Skeletal muscle tissue (tissue), 7 donors: ENCODE data around the gene NFE2L2.

DNA sequence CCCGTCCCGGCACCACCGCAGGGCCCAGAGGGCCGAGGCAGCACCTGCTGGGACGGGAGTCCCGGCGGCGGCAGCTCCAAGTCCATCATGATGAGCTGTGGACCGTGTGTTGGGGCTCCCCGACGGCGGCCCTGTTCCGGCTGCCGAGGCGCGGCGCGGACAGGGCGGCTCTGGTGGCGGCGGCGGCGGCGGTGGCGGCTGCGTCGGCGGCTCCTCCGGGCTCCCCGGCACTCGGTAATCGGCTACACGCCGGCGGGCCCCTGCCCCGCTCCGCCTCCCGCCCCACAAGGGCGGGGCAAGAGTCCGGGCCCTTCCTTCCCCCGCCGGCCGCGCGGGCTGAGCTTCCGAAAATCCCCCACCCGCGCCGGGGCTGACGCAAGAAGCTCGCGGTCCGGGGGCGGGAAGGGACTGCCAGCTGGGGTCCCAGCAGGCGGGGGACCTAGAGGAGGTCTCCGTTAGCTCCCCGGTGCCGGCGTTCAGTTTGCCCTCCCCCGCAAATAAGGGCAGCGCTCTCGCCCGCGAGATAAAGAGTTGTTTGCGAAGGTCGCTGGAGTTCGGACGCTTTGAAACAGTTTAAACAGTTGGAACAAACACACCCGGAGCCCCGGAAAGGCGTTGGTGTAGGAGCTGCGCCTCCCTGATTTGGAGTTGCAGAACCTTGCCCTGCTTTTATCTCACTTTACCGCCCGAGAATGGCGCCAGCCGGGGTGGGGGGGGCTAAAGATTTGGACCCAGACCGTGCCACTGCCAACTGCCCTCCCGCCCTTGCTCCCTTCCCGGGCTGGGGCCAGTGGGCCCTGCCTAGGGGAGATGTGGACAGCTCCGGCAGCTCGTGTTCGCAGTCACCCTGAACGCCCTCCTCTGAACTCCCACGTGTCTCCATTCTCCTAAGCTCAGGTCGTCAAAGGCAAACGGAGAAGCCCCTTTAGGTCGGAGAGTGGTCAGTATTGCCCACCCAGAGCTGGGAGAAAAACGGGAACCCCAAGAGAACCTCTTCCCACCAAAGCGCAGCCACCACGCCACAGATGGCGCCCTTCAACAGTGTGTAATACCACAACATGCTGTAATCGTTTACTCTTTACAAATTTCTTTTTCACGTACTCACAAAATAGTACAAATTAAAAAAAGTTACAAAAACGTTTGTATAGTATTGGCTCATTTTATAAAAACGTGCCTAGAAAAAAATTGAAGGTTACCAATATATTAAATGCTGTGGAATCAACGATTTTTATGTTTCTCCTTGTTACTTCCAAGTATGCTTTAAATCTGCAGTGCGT is at the start of gene NFE2L2:
NFE2L2 (minus strand) TSS at position 240 of the 1,277 bp plus-strand sequence.
- PRO-cap, 3 experiments = peak in 3 of 3 experiments; most common plus-strand start position 378 of the sequence (in 3); most common minus-strand start position 236 of the sequence (in 3)
- RAMPAGE, long total RNA = no peak
- RRBS, 2 experiments = 1 to 2% methylated on average over 61 to 62 of the region's 97 CpGs

DNA sequence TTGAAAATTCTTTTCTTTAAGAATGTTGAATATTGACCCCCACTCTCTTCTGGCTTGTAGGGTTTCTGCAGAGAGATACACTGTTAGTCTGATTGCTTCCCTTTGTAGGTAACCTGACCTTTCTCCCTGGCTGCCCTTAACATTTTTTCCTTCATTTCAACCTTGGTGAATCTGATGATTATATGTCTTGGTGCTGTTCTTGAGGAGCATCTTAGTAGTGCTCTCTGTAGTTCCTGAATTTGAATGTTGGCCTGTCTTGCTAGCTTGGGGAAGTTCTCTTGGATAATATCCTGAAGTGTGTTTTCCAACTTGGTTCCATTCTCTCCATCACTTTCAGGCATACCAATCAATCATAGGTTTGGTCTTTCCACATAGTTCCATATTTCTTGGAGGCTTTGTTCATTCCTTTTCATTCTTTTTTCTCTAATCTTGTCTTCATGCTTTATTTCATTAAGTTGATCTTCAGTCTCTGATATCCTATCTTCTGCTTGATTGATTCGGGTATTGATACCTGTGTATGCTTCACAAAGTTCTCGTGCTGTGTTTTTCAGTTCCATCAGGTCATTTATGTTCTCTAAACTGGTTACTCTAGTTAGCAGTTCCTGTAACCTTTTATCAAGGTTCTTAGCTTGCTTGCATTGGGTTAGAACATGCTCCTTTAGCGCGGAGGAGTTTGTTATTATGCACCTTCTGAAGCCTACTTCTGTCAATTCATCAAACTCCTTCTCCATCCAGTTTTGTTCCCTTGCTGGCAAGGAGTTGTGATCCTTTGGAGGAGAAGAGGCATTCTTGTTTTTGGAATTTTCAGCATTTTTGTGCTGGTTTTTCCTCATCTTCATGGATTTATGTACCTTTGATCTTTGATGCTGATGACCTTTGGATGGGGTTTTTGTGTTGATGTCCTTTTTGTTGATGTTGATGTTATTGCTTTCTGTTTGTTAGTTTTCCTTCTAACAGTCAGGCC is 19.8 kb upstream of the AGPS start:
- PRO-cap, 3 experiments = no peak in any of the 3 experiments
- RAMPAGE, long total RNA = no peak
- RRBS, 2 experiments = no CpG with 5 or more reads among the region's 4 CpGs

DNA sequence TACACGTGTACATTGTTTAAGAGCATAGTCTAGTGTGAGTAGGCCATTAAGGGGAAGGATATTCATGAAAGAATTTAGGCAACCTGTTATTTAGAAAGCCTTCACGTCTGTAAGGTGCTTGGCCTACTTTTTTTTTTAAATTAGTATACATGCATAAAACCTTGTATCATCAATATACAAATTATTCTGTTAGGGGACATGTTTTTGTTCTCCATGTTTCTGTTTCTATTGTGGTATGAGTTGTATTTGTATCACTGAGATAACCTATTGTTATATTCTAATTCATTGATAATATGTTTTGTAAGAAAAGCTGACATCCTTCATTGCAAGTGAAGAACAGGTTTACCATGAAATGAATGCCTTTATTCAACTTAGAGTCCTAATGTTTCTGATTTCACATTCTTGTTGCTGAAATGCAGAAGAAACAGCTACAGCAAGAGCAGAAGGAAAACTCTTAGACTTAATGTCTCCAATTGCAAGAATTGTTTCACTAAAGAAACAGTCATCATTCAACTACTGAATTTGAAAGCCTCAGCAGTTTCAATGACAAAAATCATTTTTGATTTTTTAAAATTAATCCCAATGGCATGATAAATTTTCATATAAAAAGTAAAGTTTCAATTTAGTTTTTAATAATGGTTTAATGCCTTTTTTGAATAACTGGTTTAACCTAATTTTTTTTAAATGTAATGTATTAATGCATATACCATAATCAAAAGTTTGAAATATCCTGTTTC is 13.8 kb downstream of the TTC30B start:
- PRO-cap, 3 experiments = no peak in any of the 3 experiments
- RAMPAGE, long total RNA = no peak
- RRBS, 2 experiments = no CpG with 5 or more reads among the region's 2 CpGs

DNA sequence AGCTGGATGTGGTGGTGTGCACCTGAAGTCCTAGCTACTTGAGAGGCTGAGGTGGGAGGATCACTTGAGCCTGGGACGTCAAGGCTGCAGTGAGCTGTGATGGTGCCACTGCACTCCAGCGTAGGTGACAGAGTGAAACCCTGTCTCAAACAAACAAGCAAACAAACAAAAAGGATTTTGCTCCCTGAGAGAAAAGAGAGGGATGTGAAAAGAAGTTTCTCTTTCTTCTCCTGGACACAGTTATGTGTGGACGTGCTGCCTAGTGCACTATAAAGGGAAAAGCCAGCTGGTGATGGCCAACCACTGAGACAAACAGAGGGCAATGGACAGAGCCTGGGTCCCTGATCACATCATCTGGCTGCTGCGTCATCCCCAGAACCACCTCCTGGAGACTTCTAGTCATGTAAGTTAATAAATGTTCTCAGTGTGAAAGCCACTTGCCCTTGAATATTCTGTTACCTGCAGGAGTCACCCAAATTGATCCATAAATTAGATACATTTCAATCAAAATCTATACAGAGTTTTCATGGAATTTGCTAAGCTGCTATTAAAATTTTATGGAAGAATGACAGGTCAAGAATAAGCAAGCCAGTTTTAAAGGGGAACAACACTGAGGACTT is 184.9 kb downstream of the PDE11A start:
- PRO-cap, 3 experiments = peak in 1 of 3 experiments; most common plus-strand start position 411 of the sequence (in 1); most common minus-strand start position 244 of the sequence (in 1)
- RAMPAGE, long total RNA = no peak
- RRBS, 2 experiments = no CpG with 5 or more reads among the region's 4 CpGs

DNA sequence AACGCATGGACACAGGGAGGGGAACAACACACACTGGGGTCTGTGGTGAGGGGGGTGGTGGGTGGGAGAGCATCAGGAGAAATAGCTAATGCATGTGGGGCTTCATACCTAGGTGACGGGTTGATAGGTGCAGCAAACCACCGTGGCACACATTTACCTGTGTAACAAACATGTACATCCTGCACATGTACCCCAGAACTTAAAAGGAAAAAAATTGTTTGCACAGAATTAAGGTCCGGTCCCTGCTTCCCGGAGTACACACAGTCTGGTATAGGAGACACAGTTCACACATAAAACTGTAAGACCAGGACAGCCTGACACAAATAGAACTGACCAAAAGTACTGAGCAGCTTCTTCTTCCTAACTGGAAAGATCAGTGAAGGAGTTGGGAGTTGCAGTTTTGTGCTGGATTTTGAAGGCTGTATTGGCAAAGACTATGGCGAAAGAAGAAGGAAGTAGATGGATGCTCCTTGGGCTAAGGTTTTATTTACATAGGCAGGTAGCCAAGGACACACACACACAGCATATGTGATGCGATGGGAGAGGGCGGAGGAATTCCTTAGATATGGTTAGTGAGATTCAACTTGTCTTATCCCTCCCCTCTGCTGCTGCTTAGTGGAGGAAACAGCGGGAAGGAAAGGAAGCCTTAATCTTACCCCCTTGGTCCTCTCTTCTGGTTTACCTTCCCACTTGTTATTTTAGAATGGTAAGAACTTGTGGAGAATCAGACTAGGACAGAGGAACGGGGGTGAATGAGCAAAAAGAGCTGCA is 87.6 kb downstream of the OSBPL6 start:
- PRO-cap, 3 experiments = no peak in any of the 3 experiments
- RAMPAGE, long total RNA = no peak
- RRBS, 2 experiments = no CpG with 5 or more reads among the region's 10 CpGs

DNA sequence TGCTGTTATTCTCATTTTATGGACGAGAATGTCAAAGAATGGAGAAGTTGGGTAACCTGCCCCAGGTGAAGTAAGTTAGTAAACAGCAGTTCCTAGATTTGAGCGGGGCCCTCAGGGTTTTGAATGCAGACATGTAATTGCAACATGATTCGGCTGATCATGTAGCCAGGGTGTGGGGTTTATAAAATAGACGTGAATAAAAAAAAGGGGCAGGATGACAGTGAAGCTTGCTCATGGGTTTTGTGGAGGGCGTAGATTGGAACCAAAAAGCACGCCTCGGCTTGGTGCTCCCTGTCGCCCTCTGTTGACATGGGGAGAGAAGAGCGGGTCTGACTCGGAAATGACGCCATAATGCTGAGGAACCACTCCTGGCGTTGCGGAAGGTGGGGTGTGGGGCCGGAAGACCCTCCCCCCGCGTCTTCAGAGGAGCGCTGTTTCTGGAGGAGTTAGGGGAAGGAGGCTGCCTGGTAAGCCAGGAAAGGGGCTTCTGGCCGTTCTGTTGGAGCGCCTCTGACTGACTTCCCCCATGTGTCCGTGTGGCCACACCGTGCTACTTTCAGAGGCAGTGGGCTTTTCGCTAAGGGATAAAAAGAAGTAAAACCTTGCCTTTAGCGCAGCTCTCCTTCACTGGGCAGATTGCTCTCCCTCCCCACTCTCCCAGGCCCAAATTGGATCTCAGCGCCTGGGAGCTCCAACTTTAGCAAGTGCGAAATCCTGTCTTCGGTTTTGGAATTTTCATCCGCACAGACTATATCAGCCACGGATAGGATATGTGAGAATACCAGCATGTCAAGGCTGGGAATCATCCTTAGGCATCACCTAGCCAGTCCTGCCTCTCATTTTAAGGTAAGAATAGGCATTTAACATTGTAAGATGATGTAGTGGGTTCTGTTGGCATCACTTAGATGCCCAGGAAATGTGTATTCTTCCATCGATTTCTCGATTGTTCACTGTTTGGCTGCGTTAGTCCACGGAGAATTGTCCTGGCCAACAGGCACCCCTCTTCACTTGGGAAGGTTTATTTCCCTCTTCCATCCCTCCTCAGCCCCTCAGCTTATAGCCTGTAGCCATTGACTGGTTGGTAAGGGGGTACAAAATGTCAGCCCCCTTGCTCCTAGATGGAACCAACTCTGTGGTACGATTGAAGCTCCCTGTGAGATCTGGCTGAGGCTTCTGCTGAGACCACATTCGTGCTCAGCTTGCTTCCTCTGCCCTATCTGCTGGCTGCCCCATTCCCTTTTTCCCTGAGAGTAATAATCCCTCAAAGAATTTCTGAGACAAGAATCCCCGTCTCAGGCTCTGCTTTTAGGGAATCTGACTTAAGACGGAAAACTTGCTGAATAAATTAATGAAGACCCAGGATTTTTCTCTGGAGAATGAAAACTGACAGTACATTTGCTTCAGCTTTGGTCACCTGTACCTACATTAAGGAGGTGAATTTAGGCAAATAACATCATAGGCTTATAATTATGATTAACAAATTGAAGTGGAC is 43.1 kb downstream of the PLEKHA3 start:
- PRO-cap, 3 experiments = peak in 1 of 3 experiments; most common plus-strand start position 444 of the sequence (in 1); most common minus-strand start position 304 of the sequence (in 1)
- RAMPAGE, long total RNA = no peak
- RRBS, 2 experiments = no CpG with 5 or more reads among the region's 36 CpGs

DNA sequence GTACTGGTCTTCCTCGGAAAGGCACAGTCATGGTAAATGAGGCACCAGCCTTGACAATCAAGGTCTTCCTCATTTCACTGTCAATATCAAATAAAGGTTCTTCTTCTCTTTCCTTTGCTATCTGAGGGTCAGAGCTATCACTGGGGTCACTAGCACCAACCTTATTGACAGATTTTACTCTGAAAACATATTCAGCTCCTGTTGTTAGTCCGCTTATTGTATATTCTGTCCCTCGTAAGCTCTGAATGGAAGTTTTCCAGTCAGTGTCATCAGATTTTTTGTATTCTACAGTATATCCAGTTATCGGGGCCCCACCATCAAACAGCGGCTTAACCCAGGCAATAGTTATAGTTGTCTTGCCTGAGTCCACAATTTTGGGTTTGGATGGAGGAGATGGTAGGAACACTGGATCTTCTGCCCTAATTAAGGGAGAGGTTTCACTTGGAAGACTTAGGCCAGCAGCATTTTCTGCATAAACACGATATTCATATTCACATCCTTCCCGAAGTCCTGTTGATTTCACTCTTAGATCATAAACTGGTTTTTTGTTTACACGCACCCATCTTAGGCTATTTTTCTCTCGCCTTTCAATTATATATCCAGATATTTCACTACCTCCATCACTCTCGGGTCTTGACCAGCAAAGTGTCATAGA is 79.7 kb downstream of the PLEKHA3 start:
- PRO-cap, 3 experiments = no peak in any of the 3 experiments
- RAMPAGE, long total RNA = no peak
- RRBS, 2 experiments = no CpG with 5 or more reads among the region's 10 CpGs

GRCh38 chr2:178586351-178587078 is 106.3 kb downstream of the PLEKHA3 start:
- PRO-cap, 3 experiments = no peak in any of the 3 experiments
- RAMPAGE, long total RNA = no peak
- RRBS, 2 experiments = no CpG with 5 or more reads among the region's 6 CpGs

DNA sequence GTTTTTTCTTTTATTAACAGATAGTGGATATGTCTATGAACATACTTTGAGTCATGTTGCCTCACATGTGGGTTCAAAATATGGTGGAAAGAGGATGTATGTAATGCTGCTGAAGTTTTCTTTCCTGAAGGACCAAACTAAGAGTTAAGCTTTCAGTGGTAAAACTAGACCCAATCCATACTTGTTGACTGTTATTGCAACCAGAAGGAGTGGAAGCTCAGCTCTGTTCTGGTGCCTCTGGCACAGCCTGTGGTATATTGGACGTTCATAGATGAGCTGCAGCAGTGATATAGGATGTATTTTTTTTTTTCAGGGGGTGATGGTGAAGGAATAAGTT is 125.8 kb downstream of the PLEKHA3 start:
- PRO-cap, 3 experiments = no peak in any of the 3 experiments
- RAMPAGE, long total RNA = no peak
- RRBS, 2 experiments = no CpG with 5 or more reads among the region's 1 CpG

GRCh38 chr2:178617555-178618208 is 137.4 kb downstream of the PLEKHA3 start:
- PRO-cap, 3 experiments = no peak in any of the 3 experiments
- RAMPAGE, long total RNA = no peak
- RRBS, 2 experiments = no CpG with 5 or more reads among the region's 6 CpGs

DNA sequence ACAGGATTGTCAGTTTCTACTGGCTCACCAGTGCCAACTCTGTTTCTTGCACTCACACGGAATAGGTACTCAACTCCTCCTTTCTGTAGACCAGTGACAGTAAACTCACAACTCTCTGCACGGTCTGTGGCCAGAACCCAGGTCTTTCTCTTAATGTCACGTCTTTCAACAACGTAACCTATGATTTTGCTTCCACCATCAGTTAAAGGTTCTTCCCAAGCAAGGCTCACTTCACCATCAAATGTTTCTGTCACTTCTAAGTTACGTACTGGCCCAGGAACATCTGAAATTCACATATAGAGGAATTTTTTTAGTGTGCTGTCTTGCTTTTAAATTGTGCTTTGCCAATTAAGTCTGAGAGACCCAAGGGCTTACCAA is 137.9 kb downstream of the PLEKHA3 start:
- PRO-cap, 3 experiments = no peak in any of the 3 experiments
- RAMPAGE, long total RNA = no peak
- RRBS, 2 experiments = no CpG with 5 or more reads among the region's 5 CpGs

- PRO-cap, 3 experiments = no peak in any of the 3 experiments
- RAMPAGE, long total RNA = no peak
- RRBS, 2 experiments = no CpG with 5 or more reads among the region's 8 CpGs
Measured at GRCh38 chr2:178767833-178768592, 39.2 kb downstream of the TTN start.

- PRO-cap, 3 experiments = no peak in any of the 3 experiments
- RAMPAGE, long total RNA = no peak
- RRBS, 2 experiments = no CpG with 5 or more reads among the region's 3 CpGs
Measured at GRCh38 chr2:178785599-178785881, 21.7 kb downstream of the TTN start.

DNA sequence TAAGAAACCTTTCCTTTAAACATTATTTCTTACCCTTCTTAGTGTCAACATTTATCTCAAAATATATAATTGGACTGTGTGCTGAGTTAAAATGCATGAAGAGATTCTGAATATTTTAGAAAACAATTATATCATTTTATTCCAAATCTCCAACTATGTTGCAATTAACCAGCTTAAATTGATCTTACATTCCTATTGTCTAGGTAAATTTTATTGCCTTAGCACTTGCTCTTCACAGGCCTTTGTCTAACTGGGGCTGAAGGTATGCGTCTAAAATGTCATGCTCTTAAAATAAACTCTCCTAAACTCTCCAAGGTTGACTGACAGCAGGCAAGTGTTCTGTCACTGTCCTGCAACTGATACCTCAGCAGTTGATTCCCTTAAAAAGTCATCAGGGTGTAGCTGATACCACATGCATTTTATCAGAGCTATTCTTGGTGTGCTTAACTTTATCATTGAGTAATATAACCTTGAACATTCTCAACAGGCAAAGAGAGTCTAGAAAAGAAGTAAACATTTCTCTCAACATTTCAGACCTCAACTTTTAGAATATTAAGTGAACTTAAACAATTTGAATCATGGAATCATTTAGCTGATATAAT is 713 bp downstream of the TTN start:
- PRO-cap, 3 experiments = peak in 2 of 3 experiments; most common plus-strand start position 483 of the sequence (in 1); most common minus-strand start position 248 of the sequence (in 1)
- RAMPAGE, long total RNA = no peak
- RRBS, 2 experiments = no CpG with 5 or more reads among the region's 1 CpG

DNA sequence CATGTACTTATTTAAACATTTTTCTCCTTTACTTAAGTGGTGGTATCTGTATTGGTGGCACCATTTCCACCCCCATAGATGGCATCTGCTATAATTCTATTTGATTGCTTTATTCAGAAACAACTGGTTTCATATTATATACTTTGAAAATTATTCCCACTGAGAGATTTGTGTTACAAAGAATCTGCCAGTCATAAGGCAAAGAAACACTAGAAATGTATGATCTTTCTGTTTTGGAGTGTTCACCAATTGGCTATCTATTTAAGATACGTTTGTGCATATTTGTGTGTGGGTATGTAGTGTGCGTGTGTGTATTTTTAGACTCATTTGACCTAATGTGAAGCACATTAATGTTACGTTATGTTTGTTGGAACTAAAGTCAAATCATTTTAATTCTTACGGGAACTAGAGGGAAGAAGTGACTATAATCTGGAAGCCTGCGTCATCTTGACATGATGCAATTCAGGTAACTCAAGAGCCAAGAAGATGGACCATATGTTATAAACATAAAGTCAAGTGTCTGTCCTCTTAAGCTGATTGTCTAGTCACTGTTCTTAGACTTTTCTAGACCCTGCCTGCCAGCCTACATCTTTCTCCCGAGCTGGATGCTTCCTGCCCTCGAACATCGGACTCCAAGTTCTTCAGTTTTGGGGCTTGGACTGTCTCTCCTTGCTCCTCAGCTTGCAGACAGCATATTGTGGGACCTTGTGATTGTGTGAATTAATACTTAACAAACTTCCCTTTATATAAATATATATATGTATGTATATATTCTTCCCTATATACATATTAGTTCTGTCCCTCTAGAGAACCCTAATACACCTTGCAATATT is 1.6 kb upstream of the TTN start:
- PRO-cap, 3 experiments = peak in 2 of 3 experiments; most common plus-strand start position 557 of the sequence (in 1); most common minus-strand start position 449 of the sequence (in 1)
- RAMPAGE, long total RNA = no peak
- RRBS, 2 experiments = no CpG with 5 or more reads among the region's 8 CpGs

DNA sequence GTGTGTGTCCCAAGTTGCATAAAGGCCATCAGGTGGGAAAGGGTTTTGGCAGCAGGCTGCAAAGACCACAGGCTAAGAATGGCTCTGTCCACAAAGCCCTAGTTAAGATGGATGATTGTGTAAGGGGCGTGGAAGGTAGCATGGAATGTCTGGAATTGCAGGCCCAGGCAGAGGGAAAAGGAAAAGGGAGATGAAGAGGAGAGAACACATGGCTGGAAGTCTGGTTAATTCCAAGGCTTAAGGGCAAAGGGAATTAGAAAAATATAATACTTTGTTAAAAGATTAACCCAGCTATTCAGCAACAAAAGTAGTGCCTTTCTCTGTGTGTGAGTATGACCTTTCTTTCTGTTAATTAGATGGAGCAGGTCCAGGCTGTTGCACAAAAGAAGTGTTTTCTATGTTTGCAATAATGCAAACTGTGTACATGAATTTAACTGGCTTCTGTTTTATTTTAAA is 8.7 kb upstream of the CCDC141 start:
- PRO-cap, 3 experiments = peak in 1 of 3 experiments; most common plus-strand start position 176 of the sequence (in 1)
- RAMPAGE, long total RNA = no peak
- RRBS, 2 experiments = no CpG with 5 or more reads among the region's 1 CpG

DNA sequence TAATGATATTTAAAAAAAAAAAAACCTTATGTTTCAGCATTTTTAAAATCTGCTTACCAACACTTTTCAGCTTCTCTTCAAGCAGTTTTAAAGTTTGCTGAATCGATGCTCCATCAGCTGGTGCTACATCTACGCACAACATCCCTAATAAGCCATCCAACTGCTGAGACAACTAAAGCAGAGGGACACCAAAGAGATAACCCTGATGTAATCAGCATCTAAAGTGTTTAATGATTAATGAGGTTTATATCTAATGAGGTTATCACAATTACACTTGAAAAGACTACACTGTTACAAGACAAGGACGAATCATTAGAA is 73.7 kb upstream of the CCDC141 start:
- PRO-cap, 3 experiments = no peak in any of the 3 experiments
- RAMPAGE, long total RNA = no peak
- RRBS, 2 experiments = no CpG with 5 or more reads among the region's 3 CpGs

DNA sequence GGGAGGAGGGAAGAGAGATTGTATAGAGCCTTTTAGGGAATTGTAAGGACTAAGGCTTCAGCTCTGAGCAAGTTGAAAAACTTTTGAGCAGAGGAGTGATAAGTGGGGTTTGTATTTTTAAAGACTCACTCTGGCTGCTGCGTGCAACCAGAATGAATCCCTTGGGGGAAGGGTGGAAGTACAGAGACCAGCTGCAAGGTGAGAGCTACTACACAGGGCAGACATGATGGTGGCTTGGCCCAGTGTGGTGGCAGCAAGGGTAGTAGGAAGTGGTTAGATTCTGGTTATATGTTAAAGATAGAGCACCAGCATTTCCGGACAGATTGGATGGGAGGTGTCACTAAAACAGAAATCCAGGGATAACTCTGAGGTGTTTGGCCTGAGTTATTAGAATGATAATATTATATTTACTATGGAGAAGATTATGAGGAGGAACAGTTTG is 10.1 kb upstream of the SESTD1 start:
- PRO-cap, 3 experiments = no peak in any of the 3 experiments
- RAMPAGE, long total RNA = no peak
- RRBS, 2 experiments = no CpG with 5 or more reads among the region's 2 CpGs

GRCh38 chr2:179428616-179429313 is 164.1 kb upstream of the SESTD1 start:
- PRO-cap, 3 experiments = no peak in any of the 3 experiments
- RAMPAGE, long total RNA = no peak
- RRBS, 2 experiments = no CpG with 5 or more reads among the region's 14 CpGs

DNA sequence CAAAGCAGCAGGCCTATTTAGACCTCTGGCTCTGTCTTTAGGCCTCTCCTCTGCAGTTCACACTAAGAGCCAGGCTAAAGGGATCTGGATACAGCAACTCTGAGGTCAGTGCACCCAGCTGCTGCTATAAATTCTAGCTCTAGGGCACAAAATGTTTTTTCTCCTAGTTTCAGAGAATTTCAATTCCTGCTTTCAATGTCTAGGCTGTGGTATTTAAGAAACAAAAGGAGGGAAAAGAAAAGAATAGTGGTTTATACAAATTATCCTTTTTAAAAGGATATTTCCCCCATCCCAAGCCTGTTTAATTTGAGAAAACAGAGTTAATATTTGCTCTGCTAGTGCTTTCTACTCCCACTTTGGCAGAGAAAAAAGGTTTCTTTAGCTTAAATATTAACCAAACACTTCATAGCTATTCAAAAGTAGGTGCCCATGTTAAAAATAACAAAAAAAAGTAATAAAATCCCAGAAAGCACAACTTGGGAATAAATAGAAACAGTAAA is 293.6 kb upstream of the SESTD1 start:
- PRO-cap, 3 experiments = no peak in any of the 3 experiments
- RAMPAGE, long total RNA = no peak